ENCODE data around the gene POTED.

- RRBS: no CpG with 5 or more reads among the region's 95 CpGs
Observed at GRCh38 chr21:5154378-5155218, 5366.8 kb upstream of the TPTE start.

- RRBS: no CpG with 5 or more reads among the region's 13 CpGs
Observed at GRCh38 chr21:5553413-5553822, 4968.0 kb upstream of the TPTE start.

- RRBS: no CpG with 5 or more reads among the region's 90 CpGs
Observed at GRCh38 chr21:6110845-6111361, 4410.5 kb upstream of the TPTE start.

DNA sequence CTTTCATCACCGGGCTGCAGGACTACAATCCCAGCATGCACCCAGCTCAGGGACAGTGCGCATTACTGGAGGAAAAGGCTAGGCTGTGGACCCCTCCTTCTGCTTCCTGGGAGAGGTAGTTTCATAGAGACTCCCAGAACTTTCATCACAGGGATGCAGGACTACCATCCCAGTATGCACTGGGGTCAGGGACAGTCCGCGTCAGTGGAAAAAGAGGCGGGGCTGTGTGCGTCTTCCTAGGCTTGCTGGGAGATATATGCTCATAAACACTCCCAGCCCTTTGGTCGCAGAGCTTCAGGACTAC lies 4149.6 kb upstream of the TPTE start:
- RRBS: no CpG with 5 or more reads among the region's 7 CpGs

GRCh38 chr21:6498569-6499047 lies 4022.8 kb upstream of the TPTE start:
- RRBS: no CpG with 5 or more reads among the region's 54 CpGs

DNA sequence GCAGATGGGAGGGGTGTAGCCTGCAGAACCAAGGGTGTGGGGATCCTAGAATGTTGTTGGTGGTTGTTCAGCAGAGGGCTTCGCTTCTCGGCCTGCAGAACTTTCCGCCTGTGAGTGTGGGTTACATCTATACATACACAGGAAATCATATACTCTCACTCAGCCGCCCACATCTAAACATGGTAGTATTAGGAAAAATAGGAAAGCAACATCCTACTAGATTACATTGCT lies 3668.6 kb upstream of the TPTE start:
- RRBS: no CpG with 5 or more reads among the region's 4 CpGs

DNA sequence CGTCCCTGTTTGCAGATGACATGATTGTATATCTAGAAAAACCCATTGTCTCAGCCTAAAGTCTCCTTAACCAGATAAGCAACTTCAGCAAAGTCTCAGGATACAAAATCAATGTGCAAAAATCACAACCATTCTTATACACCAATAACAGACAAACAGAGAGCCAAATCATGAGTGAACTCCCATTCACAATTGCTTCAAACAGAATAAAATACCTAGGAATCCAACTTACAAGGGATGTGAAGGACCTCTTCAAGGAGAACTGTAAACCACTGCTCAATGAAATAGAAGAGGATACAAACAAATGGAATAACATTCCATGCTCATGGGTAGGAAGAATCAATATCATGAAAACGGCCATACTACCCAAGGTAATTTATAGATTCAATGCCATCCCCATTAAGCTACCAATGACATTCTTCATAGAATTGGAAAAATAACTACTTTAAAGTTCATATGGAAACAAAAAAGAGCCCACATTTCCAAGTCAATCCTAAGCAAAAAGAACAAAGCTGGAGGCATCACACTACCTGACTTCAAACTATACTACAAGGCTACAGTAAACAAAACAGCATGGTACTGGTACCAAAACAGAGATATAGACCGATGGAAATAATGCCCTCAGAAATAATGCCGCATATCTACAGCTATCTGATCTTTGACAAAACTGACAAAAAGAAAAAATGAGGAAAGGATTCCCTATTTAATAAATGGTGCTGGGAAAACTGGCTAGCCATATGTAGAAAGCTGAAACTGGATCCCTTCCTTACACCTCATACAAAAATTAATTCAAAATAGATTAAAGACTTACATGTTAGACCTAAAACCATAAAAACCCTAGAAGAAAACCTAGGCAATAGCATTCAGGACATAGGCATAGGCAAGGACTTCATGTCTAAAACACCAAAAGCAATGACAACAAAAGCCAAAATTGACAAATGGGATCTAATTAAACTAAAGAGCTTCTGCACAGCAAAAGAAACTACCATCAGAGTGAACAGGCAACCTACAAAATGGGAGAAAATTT lies 1520.8 kb upstream of the TPTE start:
- RRBS: no CpG with 5 or more reads among the region's 4 CpGs

DNA sequence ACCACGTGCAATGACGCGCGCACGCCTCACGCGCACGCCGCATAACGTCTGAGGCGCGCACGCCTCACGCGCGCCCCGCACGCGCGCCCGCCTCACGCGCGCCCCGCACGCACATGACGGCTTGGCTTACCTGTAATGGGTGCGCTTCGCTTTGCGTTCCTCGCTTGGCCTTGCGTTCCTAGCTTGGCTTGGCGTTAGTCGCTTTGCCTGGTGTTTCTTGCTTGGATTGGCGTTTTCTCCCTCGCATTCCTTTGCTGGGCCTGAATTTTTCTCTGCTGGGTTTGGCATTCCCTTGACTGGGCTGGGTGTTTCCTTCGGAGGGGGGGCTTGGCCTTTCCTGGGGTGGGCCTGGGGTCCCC lies at the start of gene POTED:
Gene POTED, plus strand, starts transcription at position 116 of the 359 bp plus-strand sequence.
- RRBS: no CpG with 5 or more reads among the region's 37 CpGs

DNA sequence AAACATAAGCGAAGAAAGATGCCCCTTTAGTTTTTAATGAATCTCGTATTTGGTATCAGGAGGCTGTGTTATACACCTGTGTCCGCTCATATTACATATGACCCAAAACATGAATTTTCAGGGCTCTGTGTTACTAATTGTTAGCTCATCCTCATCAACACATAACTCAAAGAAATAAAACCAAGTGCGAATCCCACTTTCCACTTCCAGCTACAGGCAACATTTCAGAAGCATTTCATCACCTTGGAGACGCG lies 654 bp downstream of the HSPA13 start:
- RRBS: no CpG with 5 or more reads among the region's 6 CpGs

GRCh38 chr21:14550079-14550675 lies 4.1 kb upstream of the SAMSN1 start:
- RRBS: no CpG with 5 or more reads among the region's 4 CpGs

- RRBS: no CpG with 5 or more reads among the region's 9 CpGs
Observed at GRCh38 chr21:14965706-14966854, 98.7 kb downstream of the NRIP1 start.

DNA sequence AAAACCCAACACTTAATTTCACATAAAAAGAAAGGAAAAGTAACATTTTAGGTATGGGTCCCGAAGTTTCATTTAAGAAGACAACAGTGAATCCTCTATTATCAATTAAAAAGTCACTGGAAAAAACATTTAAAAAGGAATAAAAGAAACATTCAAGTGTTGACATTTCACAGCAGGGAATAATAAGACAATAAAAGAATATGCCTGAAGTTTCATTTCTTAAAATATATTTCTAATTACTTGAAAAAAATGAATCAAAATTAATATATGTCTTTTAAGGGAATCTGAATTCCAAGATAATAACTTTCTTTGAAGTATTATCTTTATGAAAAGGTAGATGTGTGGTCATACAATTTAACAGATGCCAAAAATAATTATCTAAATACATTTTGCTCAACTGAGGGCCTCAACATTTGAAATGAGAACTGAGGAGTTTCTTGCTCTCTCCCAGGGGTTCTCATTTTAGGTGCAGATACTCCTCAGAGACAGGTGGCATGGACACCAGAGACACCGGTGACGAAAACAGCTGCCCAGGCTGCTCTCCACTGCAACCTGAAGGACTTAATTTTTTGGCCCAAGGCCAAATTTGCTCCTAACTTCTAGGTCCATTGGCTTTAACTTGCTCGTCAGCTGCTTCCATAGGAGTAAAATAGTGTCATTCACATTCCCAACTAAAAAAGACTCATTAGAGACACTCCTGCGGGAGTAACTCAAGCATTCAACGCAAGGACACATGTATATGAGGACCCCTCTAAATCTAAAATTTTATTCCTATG lies 87.1 kb downstream of the NRIP1 start:
- RRBS: no CpG with 5 or more reads among the region's 6 CpGs

DNA sequence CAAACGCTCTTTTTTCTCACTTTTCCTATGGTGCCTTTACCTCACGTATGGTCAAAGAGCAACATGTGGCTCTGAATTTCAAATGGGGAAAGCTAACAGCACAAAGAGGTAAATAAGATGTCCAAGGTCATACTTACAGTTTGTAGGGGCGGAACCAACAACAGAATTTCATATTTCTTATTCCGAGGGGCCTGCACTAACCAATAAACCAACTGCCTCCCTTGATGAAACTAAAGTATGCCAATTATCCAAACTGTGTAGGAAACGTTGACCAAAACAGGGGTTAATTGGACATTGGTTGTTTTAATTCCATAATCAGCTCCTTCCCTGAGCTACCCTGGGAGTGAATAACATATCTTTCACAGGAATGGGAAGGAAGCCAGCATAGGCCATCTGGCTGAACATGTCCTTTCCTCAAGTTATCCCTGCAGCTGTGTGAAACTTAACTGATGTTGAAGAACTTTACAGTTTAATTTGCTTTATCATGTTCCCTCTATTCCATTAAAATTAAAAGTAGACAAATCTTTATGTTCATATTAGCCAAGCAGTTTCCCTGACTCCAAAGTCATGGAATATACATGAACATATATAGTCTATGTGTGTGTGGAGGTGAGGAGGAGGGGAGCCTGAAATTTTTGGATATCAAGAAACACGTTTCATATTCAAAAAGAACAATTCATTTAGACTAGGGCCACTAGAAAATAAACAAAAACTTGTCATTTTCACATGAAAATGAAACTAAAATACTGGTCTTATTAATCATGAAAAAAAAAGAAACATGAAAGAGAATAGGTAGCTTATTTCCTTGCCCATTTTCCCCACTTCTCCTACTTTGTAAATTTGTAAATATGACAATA lies 75.4 kb downstream of the NRIP1 start:
- RRBS: no CpG with 5 or more reads among the region's 6 CpGs

- RRBS: no CpG with 5 or more reads among the region's 5 CpGs
Observed at GRCh38 chr21:15013811-15014668, 50.8 kb downstream of the NRIP1 start.

DNA sequence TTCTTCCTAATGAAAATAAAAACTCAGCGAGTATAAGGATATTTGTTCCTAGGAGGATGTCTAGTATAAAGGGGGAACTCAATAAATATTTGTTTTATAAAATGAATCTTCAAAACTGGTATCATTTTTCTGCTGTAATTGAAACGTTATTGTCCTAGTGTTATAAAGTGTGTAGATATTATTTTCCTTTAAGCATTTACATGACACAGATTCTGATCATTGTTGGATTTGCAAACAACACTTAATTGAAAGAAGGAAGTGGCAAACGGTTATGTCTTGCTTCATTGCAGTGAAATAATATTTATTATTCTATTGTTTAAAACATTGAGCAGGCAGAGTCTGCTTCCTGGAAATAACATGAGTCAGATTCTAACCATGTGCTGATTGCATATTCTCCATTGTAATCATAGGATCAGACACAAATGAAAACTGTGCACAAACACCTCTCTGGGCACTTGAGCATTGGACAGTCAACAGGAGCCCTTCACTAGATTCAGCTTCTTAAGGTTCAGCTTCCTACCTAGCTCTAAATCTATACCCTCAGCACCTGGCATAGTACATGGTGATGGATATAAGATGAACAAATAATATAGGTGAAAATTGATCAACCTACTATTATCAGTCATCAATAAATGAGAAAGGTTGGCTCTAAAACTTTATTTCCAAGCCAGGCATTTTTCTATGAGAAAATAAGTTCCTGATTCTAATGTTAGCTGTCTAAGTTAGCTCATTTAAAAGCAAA lies 46.8 kb upstream of the USP25 start:
- RRBS: no CpG with 5 or more reads among the region's 3 CpGs

DNA sequence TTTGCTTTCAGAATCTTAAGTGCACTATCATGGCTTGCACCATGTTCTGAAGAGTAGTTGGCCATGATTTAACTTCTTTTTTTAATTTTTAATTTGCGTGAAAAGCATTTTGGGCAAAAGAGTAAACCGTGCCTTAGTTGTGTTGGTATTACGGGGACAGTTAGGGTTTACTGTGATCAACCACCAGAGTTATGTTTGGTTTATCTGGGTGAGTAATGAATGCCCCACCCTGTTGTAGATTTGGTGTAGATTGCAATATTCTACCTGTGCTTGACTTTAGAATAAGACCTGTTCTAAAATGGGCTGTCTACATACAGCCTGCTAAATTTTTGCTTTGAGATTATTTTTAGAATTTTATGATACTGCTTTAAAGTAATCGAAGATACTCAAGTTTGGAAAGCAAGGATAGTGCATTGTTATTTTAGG lies 1.4 kb downstream of the USP25 start:
- RRBS: no CpG with 5 or more reads among the region's 4 CpGs

GRCh38 chr21:15781935-15783235 lies 52.6 kb downstream of the USP25 start:
- RRBS: no CpG with 5 or more reads among the region's 12 CpGs

DNA sequence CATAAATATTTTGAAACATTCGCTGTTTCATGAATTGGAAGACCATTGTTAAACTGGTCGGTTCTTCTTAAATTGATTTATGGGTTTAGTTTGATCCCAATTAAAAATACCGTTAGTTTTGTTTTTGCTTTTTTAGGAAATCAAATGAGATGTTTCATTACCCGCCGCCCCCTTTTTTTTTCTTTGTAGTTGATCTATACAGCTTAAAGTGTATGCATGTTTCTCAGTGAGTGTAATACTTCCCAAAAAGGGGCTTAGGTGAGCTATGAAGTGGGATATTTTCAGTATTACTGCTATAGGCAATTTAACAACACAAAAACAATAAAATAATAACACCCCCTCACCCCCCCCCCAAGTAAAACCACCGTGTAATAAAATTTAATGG lies 57.8 kb downstream of the USP25 start:
- RRBS: no CpG with 5 or more reads among the region's 6 CpGs

DNA sequence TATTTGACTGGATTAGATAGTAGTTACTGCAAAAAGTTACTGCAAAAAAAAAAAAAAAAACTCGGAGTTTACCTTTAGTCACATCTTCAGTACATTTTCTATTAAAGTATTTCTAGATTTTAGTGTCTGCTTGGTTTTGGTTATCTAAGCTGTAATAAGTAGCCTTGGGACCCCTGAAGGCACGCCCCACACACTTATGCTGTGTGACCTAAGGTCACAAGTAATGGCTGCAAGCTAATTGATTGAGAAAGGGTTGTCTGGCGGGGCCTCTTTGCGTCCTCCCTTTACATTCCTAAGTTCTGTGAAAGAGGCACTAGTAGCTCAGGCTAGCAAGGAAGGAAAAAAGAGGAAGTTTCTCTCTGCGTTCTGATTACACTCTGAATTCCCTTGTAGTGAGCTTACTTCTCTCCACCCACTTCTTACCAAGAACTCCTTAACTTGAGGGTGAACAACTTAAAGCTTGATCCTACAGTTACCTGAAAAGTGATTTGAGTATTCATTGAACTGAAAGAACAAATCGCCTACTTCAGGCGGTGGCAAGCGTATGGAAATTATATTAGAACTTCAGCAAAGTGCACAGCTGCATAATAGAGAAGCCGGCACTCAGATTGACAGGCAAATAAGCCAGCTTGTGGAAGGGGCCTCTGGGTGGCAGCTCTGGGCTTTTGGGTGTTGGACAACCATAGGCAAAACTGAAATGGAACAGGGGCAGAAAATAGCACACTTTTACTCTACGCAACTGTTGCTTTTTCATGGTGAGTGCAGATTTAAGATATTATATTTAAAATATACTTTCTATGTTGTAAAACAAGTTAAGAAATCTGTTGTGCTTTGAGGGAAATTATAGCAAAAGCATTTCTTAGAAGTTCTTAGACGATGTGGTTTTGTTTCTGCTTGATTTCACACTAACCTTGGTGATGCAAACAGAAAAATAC lies 464.4 kb downstream of the USP25 start:
- RRBS: no CpG with 5 or more reads among the region's 11 CpGs